Penis (tissue), 1 donor: ENCODE measurements around the genes TSHZ3, SLC7A9, PEPD and CHST8.

DNA sequence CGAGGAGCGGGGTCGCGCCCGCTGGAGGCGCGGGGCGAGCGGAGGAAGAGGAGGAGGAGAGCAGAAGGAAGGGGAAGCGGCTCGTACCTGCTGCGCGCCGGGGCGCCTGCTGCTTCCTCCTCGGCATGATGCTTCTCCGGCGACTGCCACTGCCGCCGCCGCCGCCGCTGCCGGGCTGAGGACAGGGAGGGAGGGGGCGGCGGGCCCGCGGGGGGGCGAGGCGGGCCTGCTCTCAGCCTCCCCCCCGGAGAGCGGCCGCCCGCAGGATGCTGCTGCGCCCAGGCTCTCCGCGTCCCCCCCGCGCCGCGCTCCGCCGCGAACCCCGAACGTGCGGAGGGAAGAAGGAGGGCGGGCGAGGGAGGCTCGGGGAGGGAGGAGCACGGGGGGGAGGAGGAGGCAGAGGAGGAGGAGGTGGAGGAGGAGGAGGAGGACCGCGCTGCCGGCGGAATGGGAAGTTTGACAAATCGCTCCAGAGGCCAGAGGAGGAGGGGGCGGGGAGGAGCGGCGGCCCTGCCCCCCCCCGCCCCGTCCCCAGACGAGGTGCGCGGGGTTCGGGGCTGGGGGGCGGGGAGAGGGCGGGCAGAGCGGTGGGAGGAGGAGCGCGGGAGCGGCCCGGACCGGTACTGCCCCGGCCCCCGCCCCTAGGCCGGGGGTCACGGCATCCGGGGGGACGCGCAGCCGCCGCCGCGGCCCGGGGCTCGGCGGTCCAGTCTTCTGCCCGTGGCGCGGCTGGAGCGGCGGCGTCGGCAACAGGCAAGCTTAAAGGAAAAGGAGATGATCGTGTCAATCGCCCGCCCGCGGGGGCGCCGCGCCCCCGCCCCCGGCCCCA lies at the start of gene TSHZ3:
Gene TSHZ3 (minus strand): TSS at position 344 of the 829 bp plus-strand sequence.
- PRO-cap: bidirectional peak, plus-strand start at position 644 of the sequence, minus-strand start at position 321 of the sequence

- PRO-cap: bidirectional peak, plus-strand start at chr19:31350954, minus-strand start at chr19:31350877
These were observed 1.5 kb upstream of the TSHZ3 start for GRCh38 chr19:31350559-31351230.

GRCh38 chr19:31378272-31378687 lies 29.0 kb upstream of the TSHZ3 start:
- PRO-cap: no peak

- PRO-cap: no peak
These were observed 248.5 kb upstream of the TSHZ3 start for GRCh38 chr19:31597710-31598072.

GRCh38 chr19:32091163-32091869 lies 254.1 kb upstream of the ZNF507 start:
- PRO-cap: no peak

DNA sequence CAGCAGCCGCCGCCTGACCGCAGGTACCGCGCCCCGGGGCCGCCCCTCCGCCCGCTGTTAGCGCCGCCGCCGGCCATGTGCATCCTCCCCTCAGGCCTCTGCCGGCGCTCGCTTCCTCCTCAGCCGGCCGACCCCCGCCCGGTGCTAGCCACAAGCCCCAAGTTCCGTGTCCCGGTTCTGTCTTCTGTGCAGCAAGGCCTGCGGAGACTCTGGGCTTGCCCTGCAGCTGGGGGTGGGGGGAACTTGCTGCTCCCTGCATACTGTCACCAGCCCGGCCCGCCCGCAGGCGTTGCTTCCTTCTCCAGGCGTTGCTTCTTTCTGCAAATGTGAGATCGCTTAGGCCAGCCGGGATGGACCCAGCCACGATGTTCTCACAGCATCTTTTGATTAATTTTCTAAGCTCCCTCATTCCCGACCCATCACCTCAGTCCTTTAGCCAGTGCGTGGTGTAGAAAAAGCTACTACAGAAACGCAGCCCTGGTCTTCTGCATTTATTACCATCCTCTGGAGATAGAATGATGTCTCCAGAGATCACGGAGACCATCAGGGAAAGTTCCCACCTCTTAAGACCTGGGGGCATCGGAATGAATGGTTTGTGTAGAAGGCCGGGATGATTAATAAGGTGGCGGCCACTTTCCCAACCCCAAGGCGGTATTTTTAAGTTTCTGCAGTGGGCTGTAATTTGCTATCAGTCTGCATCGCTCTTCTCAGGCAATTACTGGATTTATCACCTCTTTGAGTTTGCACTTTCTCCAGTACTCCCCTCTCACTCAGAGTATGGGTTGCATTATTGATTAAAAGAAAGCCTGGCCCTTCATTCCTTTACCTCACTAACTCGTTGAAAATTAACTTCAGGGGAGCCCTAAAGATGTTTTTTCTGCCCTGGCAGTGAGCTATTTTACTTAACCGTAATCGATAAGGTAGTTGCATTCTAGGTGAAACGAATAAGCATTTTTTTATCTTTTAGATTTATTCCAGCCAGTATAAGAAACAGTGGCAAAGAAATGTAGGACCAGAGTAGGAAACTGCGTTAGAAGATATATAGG lies 674 bp downstream of the ZNF507 start:
- PRO-cap: no peak

DNA sequence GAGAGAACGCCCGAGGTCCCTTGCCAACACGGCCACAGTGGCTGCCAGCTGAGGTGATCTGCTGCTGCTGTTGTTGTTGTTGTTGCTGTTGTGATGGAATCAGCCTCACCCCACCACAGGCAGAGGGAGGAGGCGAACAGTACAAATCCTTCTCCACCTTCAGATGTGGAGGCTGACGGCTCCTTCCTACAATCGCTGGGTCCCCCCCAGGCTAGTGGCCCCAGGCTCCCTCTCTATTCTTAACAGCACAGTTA lies 25.1 kb downstream of the ANKRD27 start:
- PRO-cap: no peak

- PRO-cap: no peak
These were observed at the start of gene SLC7A9 for GRCh38 chr19:32869488-32870042. Gene SLC7A9 (minus strand): TSS chr19:32869767.

GRCh38 chr19:32902397-32902867 lies 32.9 kb upstream of the SLC7A9 start:
- PRO-cap: no peak

GRCh38 chr19:33039207-33039706 lies 25.4 kb downstream of the RHPN2 start:
- PRO-cap: no peak

DNA sequence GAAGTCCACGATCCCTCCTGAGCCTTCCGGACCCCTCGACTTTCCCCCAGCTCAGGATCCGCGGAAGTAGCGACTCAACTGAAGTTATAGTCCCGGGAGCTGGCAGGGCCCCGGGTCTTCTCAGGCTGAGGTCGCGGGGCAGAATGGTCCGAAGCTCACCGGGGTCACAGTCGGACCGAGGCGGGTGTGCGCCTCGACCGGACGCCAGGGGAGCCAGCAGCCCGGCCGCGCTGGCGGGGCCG lies 17.7 kb upstream of the LRP3 start:
- PRO-cap: bidirectional peak, plus-strand start at position 141 of the sequence, minus-strand start at position 145 of the sequence

DNA sequence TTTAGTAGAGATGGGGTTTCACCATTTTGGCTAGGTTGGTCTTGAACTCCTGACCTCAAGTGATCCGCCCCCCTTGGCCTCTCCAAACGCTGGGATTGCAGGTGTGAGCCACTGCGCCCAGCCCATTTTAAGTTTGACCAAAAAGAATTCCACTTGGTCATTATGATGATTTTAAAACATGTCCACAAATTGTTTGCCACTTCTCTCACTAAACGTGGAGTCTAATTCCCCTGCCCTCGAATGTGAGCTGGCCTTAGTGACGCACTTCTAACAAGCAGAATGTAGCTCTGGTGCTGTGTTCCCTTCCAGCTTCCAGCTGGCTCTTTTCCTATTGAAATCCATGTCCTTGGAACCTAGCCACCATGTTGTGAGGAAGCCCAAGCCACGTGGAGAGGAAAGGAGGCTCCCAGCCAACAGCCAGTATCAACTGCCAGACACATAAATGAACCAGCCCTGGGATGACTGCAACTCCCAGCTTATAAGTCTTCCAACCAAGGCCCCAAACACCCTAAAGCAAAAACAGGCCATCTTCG lies 23.5 kb upstream of the CEBPA start:
- PRO-cap: no peak

- PRO-cap: no peak
These were observed 23.0 kb upstream of the CEBPG start for GRCh38 chr19:33350406-33351082.

GRCh38 chr19:33406201-33406448 lies 32.6 kb downstream of the CEBPG start:
- PRO-cap: no peak

- PRO-cap: no peak
These were observed 882 bp downstream of the PEPD start for GRCh38 chr19:33520617-33521200.

DNA sequence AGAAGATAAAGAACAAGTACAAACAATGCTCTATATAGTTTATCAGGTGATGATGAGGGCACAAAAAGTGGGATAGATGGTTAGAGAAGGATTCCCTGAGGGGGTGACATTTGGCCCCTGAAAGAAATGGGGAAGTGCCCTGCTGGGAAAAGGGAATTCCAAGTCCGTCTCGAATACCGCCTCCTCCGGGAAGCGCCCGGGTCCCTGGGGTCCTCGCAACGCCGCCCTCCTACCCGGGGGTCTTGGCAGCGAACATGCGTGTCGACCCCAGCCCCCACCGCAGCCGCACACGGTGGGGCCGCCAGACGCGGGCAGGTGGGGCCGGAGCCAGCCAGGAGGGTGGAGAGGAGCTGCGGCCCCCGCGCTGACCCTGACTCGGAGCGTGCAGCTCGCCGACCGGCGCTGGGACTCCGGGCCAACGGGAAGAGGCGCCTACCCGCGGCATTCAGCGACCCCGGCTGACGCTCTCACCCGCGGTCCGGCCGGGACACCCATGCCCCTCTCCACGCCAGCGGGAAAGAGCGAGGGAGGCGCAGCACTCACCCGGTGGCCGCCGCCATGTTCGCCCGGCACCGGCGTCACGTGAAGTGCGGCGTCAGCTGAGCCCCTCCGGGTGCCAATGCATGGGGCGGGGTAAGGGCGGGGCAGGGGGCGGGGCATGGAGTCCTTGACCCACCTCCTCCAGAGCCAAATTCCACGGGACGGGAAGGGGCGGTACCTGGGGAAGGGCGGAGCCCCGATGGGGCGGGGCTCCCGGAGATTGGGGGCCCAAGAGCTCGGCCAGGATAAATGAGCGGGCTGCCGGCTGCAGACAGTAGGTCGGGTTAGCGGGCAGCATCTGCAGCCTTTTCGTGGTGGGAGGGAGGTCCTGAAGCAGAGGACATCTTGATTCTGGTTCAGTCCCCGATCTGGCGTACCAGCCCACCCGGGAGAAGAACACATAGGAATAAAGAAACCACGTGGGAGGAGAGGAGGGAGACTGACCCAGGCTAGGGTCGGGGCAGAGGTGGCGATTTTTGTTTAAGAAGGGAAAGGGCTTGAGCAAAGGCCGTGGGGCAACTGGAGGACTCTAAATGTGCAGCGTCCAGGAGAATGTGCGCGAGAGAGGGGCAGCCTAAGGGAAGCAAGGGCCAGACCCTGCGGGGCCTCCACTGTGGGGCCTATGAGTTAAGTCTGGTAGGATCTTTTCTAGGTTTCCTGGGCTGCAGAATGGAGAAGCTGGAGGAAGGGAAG lies at the start of gene PEPD:
Gene PEPD (minus strand): TSS at position 591 of the 1,233 bp plus-strand sequence.
- PRO-cap: bidirectional peak, plus-strand start at position 788 of the sequence, minus-strand start at position 589 of the sequence

DNA sequence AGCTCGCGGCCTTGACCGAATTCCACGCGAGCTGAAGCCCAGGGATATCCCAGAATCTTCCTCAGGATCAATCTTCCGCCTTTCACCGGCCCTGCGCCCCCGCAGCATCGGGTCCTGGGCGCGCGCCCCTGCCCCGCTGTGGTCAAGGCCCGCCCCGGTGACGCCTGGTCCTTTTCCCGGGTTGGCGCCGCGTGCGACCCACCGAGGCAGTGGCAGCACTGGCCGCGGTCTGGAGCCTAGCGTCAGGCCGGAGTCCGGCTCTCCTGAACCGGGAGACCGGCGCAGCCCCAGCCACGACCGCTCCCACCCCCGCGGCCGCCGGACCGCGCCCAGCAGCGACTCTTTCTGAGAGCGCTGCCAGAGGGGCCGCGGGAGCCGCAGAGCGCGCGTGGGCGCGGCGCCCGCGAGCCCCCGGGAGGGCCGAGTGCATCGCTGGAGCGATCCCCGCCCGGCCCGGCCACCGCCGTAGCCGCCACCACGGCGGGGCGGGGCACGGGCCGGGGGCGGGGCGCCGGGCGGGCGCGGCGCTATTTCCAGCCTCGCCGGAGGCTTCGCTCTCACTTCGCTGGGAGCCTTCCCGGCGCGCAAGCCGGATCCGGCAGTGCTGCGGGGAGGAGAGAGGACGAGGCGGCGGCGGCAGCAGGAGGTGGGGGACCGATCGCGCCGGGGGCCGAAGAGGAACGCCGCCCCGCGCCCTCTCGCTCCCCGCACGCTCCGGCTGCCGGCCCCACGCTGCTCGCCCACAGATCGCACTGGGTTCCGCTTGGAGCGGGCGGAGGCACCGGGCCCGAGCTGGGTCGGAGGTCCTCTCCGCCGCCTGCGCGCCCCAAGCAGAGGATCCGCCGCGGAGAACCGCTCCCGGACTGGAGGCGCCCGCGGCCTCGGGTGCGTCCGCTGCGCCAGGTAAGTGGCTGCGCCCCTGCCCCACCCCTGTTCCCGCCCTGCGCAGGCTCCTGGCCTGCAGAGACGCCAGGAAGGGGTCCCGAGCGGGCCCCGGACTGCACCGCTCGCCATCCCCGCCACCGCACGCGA lies at the start of gene CHST8:
Gene CHST8 (plus strand): TSS at position 560 of the 1,032 bp plus-strand sequence.
- PRO-cap: unidirectional peak, plus-strand start at position 560 of the sequence; unidirectional peak, plus-strand start at position 601 of the sequence

DNA sequence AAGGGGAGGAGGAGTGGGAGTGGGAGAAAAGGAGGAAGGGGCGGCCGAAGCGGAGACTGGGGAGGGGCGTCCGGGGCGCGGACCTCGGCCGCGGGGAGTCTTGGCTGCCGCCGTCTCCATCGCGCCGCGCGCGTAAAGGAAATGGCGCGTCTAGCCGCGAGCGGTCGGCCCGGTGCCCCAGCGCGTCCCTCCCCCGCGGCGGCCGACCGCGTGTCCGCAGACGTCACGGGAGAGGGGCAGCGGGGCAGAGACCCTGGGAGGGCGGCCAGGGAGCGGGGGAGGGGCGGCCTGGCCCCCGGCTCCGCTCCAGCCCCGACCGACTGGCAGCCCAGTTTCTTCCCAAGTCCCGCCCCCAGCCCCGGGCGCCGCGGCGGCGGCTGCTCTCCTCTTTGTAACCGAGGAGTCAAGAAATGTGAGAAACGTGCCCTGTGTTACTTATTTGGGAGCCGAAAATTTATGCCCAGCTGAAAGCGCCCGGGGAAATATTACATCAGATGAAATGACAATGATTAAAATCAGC lies 918 bp upstream of the KCTD15 start:
- PRO-cap: bidirectional peak, plus-strand start at position 394 of the sequence, minus-strand start at position 134 of the sequence

GRCh38 chr19:33905875-33906717 lies 109.4 kb downstream of the KCTD15 start:
- PRO-cap: bidirectional peak, plus-strand start at chr19:33906155, minus-strand start at chr19:33906021

DNA sequence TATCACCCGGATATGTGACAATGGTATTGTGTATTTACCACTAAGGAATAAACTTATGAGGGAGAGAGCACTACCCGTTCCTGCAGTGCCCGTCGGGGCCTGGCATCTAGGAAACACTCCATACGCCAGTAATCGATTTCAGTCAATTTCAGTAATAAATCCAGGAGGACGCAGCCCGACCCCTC lies 317 bp upstream of the GARRE1 start:
- PRO-cap: no peak